ENCODE measurements around the gene HACL1.

GRCh38 chr3:15077009-15077309 lies 11.8 kb upstream of the MRPS25 start:
- RRBS = no CpG with 5 or more reads among the region's 1 CpG

DNA sequence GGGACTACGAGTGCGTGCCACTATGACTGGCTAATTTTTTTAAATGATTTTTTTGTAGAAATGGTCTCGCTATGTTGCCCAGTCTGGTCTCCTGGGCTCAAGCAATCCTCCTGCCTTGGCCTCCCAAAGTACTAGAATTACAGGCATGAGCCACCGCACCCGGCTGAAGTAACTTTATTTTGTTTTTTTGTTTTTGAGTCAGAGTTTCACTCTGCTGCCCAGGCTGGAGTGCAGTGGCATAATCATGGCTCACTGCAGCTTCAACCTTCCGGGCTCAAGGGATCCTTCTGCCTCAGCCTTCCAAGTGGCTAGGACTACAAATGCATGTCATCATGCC lies 5.5 kb downstream of the RBSN start:
- RRBS = 96% methylated on average over 1 of the region's 6 CpGs

DNA sequence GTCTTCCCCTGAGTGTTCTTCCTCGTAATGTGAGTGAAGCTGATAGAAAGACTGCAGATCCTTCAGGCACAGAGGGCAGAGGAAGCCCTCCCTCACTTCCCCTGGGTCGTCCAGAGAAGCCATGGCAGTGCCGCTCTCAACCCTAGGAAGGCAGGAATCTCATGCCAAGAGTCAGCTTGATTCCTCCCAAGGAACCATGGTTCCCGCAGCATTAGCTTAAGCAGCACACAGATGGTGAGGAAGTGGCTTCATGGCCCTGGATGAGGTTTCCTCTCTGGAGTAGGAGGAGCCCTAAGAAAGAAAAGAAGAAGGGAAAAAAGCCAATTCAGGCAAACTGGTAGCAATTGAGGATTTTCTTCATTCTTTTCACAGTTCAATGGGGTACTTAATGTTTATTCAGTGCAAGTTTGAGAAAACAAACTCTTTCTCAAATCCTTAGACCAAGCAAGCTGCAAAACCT lies 2.9 kb downstream of the RBSN start:
- RRBS = no CpG with 5 or more reads among the region's 4 CpGs

DNA sequence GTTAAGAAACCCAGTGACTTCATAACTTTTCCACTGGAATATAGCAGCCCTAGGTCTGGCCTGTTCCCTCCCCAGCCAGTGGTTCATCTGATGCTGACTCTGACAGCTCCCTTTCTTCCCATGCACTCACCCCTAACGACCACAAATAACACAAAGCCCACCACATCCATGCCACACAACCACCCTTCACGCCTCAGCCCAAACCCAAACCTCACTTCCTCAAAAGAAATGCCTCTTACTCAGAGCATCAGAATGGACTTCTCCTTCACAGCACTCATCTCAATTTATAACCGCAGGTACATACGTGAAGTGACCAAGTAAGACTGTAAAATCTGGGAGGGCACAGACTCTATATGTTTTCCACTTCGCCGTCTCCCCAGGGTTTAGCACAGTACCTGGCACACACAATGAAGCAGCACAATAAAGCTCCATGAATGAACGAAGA lies 1.0 kb downstream of the RBSN start:
- RRBS = no CpG with 5 or more reads among the region's 7 CpGs

GRCh38 chr3:15271621-15272467 lies 60.5 kb downstream of the SH3BP5 start:
- RRBS = no CpG with 5 or more reads among the region's 19 CpGs

GRCh38 chr3:15310394-15311179 lies 21.8 kb downstream of the SH3BP5 start:
- RRBS = no CpG with 5 or more reads among the region's 3 CpGs

- RRBS = no CpG with 5 or more reads among the region's 8 CpGs
Observed at GRCh38 chr3:15346942-15347612, 14.7 kb upstream of the SH3BP5 start.

DNA sequence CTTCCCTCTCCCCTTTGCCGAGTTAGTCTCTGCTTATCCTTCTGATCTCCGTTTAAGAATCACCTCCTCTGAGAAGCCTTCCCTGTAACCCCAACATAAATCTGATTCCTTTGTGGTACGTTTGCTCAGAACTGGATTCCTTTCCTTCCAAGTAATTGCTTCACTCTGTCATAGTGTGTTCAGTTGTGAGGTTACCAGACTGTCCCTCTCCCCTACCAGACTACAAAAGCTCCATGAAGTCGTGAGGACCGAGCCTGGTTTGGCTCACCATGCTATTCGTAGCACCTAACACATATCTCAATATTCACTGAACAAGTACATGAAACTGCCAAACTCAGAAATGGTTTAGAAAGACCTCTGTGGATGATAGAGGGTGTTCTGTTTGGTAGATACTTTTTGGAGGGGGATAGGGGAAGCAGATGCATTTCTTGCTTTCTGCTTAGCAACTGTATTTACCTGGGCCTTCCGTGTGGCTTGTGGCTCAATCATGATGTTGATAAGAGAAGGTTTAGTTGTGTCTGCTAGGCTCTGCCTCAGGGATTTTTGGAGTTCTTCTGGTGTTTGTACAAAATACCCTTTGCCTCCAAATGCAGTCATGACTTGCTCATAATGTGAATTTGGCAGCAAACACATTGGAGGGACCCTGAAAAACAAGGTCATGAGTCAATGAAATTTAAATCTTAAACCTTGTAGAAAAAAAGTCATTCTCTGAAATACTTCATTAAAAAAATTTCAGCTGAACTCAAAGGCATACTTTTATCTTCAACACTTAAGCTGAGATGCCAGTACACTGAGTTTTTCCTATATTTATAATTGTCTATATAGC lies 38.3 kb downstream of the HACL1 start:
- RRBS = no CpG with 5 or more reads among the region's 7 CpGs

GRCh38 chr3:15600935-15601636 lies at the start of gene HACL1:
Gene HACL1, minus strand, starts transcription at chr3:15601569.
- RRBS = 0% methylated on average over 3 of the region's 38 CpGs

DNA sequence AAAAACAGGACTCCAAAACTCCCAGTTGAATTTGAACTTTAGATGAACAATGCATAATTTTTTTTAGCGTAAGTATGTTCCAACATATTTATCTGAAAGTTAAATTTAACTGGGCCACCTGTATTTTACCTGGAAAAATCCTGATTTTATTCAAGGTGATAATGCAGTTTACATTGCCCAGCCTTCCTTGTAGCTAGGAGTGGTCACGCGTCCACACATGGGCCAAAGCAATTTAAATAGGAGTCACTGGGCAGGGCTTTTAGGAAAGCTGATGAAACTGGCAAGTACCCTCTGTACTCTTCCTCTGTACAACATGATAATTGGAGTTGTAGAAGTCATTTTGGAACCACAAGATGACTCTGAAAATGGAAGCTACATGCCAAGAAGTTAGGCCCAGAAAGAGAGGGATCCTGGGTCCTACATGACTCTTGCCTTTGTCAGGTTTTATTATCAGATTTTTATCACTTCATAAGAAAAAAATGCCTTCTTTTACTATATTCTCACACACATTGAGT lies 9.5 kb downstream of the BTD start:
- RRBS = no CpG with 5 or more reads among the region's 3 CpGs

- RRBS = no CpG with 5 or more reads among the region's 4 CpGs
Observed at GRCh38 chr3:15638160-15638621, 36.6 kb downstream of the BTD start.

GRCh38 chr3:15646738-15647525 lies 45.4 kb downstream of the BTD start:
- RRBS = no CpG with 5 or more reads among the region's 15 CpGs

GRCh38 chr3:15794217-15794590 lies 3.6 kb downstream of the ANKRD28 start:
- RRBS = no CpG with 5 or more reads among the region's 2 CpGs

- RRBS = no CpG with 5 or more reads among the region's 1 CpG
Observed at GRCh38 chr3:16113021-16113461, 61.4 kb upstream of the GALNT15 start.

GRCh38 chr3:16227609-16228084 lies 37.1 kb downstream of the DPH3 start:
- RRBS = no CpG with 5 or more reads among the region's 1 CpG

- RRBS = no CpG with 5 or more reads among the region's 2 CpGs
Observed at GRCh38 chr3:16284598-16285225, 19.7 kb downstream of the OXNAD1 start.

DNA sequence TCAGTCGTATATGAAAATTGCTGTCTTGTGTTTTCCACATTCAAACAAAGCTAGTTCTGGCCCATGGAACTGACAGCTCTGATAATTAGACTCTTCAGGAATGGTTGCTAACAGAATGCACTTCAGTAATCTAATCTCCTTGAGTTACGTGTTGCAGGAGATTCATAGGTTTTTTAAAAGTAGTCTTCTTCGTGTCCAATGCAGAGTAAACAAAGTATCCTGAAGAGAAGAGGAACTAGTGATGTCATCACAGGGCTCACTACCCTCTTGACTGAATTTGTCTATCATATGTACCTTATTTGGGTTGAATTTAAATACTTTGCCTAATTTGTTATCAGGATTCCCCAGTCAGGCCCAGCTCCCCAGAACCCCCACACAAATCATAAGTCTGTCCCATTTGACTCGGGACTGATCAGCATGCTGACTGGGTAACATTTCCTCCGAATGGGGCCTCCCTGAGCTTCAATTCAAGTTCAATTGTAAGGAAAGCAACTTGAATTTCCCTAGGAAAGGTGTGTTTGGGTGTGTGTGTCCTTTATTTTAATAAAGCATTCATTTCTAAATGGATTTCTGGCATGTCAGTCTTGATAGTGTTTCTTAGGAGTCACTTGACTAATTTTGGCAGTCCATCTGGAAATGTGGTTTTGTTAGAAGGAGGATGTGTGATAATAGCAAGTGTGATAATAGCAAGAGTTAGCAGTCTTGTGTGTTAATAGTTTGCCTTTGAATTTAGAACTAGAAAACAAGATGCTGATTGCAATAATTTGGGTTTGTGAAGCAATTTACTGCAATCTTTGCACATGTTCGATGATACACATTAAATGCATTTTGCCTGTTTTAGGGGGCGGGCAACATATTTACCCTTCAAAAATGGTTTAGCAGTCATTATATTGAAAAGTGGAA lies 21.9 kb downstream of the OXNAD1 start:
- RRBS = no CpG with 5 or more reads among the region's 7 CpGs

DNA sequence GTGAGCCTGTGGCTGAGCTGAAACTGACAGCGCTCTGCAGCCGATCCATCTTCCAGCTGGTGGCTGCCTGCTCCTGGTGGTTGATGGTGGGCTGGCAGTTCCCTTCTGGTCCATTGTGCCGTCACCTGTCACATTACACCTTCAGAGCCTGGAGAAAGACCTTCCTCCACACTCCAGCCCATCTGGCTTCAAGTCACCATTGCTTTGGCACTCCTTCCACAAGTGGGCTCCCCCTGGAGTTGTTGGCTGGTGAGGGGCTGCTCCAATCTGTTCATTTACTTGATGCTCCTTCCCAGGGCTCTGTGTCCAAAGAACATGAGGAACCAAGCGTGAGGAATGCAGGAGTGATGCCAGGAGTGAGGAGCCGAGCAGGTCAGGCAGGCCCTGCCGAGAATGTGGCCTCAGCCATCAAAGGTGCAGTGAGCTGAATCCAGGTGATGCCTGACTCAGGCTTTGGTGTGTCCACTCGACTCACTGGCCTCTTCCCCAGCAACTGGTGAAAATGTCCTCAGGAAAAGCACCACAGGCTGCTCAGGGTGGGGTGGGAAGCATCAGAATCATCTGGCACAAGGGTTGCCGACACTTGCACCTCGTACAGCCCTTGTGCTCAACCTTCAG lies 57.2 kb downstream of the OXNAD1 start:
- RRBS = no CpG with 5 or more reads among the region's 9 CpGs

- RRBS = no CpG with 5 or more reads among the region's 2 CpGs
Observed at GRCh38 chr3:16441371-16441678, 72.2 kb downstream of the RFTN1 start.

DNA sequence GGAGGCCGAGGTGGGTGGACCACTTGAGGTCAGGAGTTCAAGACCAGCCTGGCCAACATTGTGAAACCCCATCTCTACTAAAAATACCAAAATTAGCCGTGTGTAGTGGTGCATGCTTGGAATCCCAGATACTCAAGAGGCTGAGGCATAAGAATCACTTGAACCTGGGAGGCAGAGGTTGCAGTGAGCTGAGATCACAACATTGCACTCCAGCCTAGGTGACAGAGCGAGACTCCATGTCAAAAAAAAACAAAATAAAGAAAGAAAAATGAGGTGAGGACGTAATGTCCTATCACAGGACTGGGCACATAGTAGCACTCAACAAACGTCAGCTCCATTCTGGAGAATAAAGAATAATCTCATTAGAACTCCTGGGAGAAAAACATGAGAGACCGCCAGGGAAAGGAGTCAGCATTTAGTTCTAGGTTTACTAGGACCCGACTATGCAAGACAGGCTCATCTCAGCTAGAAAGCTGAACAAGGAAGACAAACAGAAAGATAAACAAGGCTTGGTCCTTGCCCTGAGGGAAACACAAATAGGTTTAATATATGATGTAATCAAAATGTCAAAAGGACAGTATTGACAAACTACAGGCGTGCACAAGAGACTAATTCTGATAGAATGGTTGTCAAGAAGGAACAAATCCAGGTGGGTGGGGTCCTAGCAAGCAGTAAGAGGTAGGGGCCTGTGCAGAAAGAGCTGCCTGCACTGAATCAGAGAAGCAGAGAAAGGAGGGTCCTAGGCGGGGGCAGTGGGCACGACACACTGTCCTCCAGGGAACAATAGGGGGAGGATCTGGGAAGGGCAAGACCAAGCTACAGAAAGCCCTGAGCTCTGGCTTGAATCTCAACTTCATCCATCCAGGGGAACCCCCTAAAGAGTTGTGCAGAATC lies 23.6 kb downstream of the RFTN1 start:
- RRBS = no CpG with 5 or more reads among the region's 10 CpGs